A172 (cell line): ENCODE measurements around the gene ANKRD37.

DNA sequence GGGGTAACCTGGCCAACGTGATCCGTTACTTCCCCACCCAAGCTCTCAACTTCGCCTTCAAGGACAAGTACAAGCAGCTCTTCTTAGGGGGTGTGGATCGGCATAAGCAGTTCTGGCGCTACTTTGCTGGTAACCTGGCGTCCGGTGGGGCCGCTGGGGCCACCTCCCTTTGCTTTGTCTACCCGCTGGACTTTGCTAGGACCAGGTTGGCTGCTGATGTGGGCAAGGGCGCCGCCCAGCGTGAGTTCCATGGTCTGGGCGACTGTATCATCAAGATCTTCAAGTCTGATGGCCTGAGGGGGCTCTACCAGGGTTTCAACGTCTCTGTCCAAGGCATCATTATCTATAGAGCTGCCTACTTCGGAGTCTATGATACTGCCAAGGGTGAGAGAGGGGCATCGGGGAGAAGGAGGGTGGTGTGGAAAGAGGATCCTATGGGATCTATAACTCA lies 1.8 kb downstream of the SLC25A4 start:
- RAMPAGE, long total RNA, result no peak

GRCh38 chr4:185380169-185380857 lies 15.4 kb downstream of the LRP2BP start:
- RAMPAGE, long total RNA, result no peak

- RAMPAGE, long total RNA, result no peak
These were observed at the start of gene ANKRD37 for GRCh38 chr4:185396144-185396949. ANKRD37 (plus strand) TSS chr4:185396841.

DNA sequence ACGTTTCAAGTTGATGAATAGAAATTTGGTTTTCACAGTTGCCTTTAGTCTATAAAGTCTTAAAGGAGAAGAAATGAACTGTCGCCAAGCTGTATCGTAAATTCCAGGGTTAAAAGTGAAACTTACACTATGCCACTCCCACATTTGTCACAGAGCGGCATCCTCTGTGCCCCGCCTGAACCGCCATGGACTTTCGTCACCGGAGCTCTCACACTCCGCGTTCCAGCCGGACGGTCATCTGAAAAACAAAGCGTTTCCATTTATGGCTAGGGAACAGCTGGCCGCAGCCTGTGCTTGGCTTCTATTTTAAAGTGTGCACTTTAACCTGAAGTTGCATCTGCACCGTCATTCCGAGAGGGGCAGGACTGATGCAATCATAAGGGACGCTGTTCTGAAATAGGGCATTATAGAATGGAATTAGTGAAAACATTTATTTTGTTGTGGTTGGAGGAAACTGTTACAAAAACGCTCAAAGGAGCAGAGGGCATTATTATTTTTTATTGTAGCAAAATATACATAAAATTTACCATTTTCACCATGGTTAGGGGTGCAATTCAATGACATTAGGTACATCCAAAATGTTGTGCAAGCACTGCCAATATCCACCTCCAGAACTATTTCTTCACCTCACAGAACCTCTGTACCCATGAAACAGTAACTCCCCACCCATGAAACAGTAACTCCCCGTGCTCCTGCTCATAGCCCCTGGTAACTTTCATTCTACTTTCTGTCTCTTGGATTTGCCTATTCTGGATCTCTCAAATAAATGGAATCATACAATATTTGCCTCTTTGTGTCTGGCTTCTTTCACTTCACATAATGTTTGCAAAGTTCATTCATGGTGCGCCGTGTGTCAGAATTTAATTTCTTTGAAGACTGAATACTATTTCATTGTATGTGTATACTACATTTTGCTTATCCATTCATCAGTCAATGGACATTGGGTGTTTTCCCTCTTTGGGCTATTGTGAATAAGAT lies 30.7 kb downstream of the PDLIM3 start:
- RAMPAGE, long total RNA, result no peak

DNA sequence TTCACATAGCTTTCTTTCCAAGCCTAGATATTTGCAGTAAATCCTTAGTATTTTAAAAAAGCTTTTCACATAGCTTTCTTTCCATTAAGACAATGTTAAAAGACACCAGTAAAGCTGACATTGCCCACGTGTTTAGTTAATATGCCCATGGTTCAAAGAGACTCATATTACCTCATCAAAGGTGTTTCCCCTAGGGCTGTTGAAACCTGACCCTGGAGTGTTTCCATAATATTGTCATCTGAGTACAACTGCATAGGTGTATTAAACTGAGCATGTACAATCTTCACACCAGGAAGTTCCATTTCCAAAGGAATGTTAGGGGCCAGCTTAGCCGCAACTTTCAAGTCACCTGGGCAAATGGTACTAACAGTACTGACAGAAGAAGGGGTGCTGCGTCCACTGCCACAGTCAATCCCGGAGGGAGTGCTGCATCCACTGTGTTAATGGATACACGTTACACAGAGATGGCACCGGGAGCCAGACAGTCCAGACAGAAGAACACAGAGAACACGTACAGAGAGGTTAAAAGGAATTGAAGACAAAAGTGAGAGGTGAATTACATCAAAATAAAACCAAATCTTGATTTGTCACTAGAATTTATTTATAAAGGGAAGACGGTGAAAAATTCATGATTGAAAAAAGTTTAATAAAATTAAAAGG lies 27.0 kb downstream of the PDLIM3 start:
- RAMPAGE, long total RNA, result no peak

DNA sequence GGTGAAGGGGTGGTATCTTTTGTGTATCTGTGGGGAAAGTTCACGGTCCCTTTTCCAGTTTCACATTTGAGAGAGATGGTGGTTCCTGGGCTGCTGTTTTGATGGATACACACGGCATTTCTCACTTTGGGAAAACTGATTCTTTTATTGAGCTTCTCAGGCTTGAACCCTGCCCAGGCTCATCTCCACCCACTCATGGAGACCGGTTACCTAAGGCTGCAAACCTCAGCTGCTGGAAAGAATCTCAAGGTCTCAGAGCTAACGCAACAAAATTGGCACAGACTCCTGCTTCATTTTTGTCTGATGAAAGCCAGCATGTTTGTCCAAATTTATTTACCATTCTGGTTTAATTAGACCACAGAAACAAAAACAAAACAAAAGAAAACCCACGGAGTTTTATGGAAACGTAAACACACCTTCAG lies 56.3 kb upstream of the PDLIM3 start:
- RAMPAGE, long total RNA, result no peak

DNA sequence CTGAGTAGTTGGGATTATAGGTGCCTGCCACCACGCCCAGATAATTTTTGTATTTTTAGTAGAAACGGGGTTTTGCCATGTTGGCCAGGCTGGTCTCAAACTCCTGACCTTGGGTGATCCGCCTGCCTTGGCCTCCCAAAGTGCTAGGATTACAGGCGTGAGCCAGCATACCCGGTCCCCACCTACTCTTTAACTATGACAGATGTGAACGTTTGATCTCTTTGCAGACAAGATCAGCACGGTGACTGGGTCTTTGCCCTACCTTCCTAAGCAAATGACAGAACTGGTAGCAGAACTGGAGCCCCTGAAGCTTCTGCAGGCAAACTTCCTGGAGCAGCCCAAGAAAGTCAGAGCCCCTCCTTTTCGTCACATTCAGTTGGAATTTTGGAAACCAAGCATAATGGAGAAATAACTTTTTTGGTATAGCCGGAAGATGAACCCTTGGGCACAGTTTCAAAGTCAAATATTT lies 90.8 kb downstream of the SORBS2 start:
- RAMPAGE, long total RNA, result no peak

- RAMPAGE, long total RNA, result no peak
These were observed 39.7 kb downstream of the SORBS2 start for GRCh38 chr4:185771915-185773116.

GRCh38 chr4:186027221-186027720 lies 41.7 kb upstream of the TLR3 start:
- RAMPAGE, long total RNA, result no peak

GRCh38 chr4:186039686-186040300 lies 29.2 kb upstream of the TLR3 start:
- RAMPAGE, long total RNA, result no peak

GRCh38 chr4:186116257-186116487 lies 47.2 kb downstream of the TLR3 start:
- RAMPAGE, long total RNA, result no peak

- RAMPAGE, long total RNA, result no peak
These were observed 39.6 kb upstream of the CYP4V2 start for GRCh38 chr4:186151487-186152445.

DNA sequence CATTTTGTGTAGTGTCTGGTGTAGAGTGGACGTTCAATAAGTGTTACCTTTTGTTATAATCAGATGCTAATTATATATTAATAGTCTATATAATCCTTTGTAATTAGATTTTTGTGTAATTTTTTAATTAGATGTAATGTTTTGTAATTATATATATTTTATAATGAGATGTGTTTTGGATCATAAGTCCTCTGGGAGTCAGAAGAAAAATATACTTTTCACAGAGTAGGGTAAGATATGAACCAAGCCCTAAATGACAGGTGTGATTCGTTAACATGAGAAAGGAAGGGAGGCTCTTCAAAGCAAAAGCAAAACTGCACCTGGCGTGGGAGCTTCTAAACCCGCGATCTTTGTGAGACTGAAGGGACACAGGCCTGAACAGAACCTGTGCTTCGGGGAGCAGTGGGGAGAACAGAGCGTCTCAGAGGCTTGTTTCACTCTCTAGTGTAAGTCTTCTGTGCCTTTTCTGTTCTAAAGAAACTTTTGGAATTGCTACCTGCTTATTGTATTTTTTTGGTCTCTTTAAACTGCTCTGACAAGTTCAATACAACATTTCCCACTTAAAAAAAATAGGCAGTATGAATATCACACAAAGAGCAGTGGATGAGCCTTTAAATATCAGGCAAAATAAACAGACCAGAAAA lies 30.3 kb upstream of the CYP4V2 start:
- RAMPAGE, long total RNA, result no peak

- RAMPAGE, long total RNA, result no peak
These were observed 934 bp upstream of the CYP4V2 start for GRCh38 chr4:186190380-186190885.

GRCh38 chr4:186249863-186250169 lies 16.2 kb upstream of the F11 start:
- RAMPAGE, long total RNA, result no peak

DNA sequence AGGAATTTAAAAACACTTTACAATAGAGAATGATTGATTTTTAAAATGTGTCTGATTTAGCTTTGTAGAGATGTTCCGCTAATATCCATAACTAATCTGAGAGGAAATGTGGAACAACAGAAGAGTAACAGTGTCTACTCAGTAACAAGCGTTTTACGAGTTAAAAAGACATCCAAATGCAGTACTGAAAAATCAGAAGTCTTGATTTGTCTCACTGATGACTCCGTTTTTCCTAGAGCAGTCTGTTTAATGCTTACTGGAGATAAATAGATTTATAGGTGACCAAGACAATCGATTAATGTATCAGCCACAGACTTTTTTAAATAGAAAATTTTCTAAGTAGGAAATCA lies 354 bp downstream of the F11 start:
- RAMPAGE, long total RNA, result no peak

- RAMPAGE, long total RNA, result no peak
These were observed 78.7 kb downstream of the FAT1 start for GRCh38 chr4:186644870-186645359.

- RAMPAGE, long total RNA, result no peak
These were observed 32.2 kb upstream of the FAT1 start for GRCh38 chr4:186755803-186756359.

DNA sequence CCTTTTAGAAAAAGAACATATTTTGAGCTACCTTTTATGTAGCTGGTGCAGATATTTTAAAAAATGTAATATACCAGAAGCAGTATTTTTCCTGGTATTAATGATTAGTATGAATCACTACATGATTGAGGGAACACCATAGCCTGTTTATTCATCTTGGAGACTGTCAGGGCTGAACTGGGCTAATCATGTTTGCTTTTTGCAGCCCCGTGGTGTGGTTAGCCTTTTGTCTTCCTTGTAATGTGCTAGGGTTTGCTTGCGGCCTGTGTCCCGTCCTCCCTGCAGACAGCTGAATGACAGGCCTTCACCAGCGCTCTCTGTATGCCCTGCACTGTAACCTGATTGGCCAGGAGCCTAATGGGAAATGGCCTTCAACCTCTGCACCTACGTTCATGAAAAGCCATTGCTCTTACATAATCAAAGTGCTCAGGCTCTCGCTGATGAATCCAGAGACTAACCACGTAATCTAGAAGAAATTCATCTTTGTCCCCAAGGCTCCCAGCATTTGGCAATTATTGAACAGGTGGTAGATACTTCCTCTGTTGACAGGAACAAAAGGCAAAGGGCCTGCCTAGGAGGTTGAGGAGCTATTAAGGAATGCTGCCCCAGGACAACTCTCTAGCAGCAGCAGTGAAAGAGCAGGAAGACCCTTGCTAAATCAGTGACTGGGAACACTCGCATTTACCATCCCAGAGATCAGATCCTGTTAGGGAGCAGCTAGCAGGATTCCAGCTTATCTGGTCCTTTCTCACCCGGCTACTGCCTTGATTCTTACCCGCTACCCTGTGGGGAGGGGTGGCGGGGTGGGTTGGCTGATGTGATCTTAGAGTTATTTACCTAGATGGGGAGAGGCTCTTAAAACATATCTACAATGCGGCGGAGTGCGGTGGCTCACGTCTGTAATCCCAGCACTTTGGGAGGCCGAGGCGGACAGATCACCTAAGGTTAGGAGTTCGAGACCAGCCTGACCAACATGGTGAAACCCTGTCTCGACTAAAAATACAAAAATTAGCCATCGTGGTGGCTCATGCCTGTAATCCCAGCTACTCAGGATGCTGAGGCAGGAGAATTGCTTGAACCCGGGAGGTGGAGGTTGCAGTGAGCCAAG lies 42.3 kb upstream of the FAT1 start:
- RAMPAGE, long total RNA, result no peak

GRCh38 chr4:189659337-189659776 lies 281.3 kb upstream of the FRG1 start:
- RAMPAGE, long total RNA, result no peak